PC-3 (cell line): ENCODE measurements around a stretch of chr16.

- RAMPAGE, long total RNA = no peak
Observed at GRCh38 chr16:12147546-12148607, 171.3 kb downstream of the SNX29 start.

DNA sequence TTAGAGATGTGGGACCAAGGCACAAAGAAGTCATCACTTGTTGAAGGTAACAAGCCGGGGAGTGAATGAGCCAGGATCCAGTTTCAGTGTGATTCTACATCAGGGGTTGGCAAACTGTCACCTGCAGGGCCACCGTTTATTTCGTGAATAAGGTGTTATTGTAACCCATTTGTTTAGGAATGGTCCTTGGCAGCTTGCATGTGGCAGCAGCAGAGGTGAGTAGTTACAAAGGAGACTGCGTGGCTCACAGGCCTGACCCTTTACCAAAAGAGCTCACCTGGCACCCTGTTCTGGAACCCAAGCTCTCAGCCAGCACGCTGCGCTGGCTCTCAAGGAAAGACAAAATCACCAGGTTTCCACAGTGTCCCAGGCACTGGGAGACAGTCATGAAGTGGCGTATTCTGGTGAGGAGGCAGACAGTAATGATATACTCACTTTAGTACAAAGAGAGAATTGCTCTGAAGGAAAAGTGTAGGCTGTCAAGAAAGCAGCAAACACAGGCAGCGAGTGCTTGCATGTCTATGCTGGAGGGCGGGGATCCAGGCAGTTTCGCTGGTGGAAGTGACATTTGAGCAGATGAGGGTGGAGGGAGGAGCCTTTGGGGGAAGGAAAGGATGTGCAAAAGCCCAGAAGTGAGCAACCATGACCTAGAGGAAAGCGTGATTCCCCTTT lies 191.3 kb downstream of the SNX29 start:
- RAMPAGE, long total RNA = no peak

GRCh38 chr16:12202183-12202574 lies 225.6 kb downstream of the SNX29 start:
- RAMPAGE, long total RNA = no peak

GRCh38 chr16:12255972-12256426 lies 279.5 kb downstream of the SNX29 start:
- RAMPAGE, long total RNA = no peak

- RAMPAGE, long total RNA = no peak
Observed at GRCh38 chr16:12362773-12363348, 386.3 kb downstream of the SNX29 start.

DNA sequence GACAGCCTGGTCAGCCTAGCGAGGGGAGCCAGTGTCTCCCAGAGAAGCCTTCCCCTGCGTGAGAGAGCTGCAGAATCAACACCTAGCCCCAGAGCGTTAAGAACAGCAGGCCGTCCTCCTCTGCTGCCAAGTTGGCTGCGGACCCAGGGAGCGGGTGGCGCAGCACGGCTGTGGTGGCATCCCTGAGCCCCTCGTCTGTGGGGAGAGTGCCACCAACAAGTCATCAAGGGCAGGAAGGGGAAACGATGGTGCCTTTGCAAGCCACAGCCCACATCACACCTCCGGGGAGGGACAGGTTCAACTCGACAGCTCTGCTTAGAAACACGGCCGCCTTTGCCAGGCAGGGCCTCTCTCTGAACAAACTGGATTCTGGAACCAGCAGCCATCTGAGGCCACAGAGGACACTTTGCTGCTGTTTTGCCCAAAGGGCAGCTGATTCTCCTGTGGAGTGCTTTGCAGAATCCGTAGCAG lies 270.8 kb downstream of the CPPED1 start:
- RAMPAGE, long total RNA = no peak

- RAMPAGE, long total RNA = no peak
Observed at GRCh38 chr16:12771126-12771710, 32.5 kb downstream of the CPPED1 start.

- RAMPAGE, long total RNA = no peak
Observed at GRCh38 chr16:12902759-12903559, 1.6 kb downstream of the SHISA9 start.

DNA sequence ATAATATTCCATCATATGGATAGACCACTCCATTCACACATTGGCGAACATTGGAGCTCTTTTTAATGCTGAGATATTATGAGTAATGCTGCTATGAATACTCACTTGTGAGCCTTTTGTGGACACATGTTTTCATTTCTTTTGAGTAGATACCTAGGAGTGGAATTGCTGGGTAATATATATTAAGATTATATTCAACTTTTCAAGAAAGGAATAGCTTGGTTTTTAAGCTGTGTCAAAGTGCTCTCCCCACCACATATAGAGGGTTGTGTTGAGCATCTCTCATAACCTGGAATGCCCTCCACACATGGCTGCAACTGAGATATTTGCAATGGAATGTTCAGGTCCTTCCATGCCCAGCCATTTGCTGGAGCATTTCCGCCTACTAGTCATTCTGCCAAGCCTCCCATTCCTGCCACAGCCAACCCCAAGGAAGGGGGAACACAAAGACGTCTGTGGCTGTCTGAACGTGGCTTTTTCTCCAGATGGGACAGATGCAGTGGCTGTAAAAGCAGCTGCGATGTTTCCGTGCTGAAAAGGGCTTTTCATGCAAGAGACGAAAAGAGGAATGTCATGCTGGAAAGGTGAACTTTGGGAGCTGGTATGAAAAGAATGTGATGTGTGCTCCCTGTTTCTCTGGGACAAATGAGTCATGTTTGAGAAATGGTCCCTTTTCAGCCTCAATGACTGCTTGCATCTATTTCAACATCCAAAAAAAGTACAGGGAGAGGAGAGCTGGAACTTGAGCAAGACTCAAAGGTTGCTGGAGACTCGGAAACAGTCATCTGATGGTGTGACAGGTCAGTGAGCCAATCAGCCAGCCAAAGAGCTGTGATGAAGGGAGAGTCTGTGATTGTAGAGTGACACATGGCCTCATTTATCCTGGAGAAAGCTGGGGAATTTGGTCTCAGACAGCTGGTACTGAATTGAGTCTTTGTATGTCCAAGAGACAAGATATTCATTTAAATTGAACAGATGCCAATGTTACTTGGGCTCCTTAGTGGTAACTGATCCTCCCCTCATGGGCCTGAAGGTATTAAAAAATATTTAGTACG lies 208.8 kb downstream of the SHISA9 start:
- RAMPAGE, long total RNA = no peak

GRCh38 chr16:13957792-13958168 lies 37.8 kb downstream of the ERCC4 start:
- RAMPAGE, long total RNA = no peak

- RAMPAGE, long total RNA = no peak
Observed at GRCh38 chr16:14073262-14073743, 2.2 kb downstream of the MRTFB start.

- RAMPAGE, long total RNA = no peak
Observed at GRCh38 chr16:14186105-14187259, 115.4 kb downstream of the MRTFB start.

DNA sequence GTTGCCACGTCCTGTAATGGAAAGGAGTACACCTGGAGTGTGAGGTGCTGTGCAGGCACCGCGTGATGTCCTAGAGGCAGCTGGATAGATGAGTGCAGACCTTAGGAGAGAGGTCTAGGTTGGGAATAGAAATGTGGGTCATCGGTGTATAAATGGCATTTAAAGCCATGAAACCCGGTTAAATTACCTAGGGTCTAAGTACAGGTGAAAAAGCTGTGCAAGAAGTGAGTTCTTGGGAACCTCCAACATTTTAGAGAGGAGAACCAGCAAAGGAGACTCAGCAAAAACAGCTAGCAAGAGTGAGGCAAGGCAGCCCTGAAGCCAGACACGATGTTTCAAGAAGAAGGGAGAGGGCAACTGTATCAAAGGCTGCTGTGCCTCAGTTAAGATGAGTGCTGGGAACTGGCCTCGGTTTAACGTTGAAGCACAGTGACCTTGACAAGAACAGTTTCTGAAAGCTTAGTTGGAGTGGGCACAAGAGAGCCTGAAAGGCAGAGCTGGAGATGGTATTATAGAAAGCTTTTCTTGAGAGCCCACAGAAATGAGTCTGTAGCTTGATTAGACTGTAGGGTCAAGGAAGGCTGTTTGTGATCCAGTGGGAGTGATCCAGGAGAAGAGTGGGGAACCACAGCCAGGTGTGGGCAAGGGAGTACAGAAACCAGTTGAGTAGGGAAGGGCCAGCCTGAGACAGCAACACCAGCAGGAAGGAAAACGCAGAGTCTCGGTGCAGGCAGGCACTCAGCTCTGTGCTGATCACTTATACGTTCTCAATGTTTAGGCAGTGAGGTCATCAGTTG lies 166.1 kb downstream of the MRTFB start:
- RAMPAGE, long total RNA = no peak

DNA sequence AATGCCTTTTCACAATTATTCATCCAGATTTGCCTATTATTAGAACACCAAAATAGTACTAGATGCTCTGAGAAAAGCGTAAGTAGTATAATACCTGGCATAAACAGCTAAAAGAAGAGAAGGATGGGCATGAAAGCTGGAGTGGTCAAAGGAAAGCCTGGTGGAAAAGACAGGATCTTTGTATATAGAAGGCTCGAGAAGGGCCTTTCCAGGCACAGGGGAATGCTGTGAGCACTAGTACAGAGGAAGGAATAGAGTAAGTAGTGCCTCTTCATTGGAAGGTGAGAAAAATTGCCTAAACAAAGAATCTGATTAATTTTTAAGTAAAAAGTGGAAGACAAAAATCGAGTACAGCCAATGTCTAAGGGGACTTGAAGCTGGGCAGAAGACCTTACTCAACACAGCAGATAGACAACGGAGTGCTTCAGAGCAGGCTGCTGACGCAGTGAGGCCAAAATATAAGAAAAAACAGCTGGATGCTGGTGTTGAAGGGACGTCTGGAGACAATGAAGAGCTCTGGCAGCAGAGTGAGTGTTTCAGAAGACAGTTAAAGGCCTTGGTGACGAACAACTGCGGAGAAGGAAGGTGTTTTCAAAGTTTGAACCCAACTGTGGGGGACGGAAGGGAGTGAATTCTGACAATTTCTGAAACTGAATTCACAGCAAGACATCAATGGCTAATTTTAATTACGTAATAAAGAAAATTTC lies 169.7 kb downstream of the MRTFB start:
- RAMPAGE, long total RNA = no peak

- RAMPAGE, long total RNA = no peak
Observed at GRCh38 chr16:14310368-14311117, 239.4 kb downstream of the MRTFB start.

DNA sequence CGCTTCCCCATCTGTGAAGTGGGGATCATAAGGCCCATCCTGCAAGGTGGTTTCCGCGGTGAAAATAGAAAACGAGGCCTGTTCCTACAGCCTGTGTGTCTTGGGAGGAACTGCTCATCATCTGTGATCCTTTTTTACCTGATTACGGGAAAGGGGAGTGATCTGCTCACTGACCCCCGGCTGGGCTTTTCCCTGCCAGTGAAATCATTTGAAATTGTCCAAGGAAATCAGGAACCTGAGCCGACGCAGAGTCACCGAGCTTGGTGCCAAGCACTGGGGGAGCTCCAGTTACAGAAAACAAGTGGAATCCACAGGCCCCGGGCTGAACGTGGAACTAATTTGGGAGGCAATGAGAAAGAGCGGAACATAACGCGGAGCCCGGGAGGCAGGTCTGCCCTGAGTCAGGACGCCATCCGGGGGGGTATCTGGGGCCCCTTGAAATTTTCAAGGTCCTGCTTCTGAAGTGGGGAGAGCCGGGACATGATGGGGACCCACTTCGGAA lies 230.1 kb downstream of the PARN start:
- RAMPAGE, long total RNA = no peak

GRCh38 chr16:14427462-14428137 lies 202.5 kb downstream of the PARN start:
- RAMPAGE, long total RNA = no peak

DNA sequence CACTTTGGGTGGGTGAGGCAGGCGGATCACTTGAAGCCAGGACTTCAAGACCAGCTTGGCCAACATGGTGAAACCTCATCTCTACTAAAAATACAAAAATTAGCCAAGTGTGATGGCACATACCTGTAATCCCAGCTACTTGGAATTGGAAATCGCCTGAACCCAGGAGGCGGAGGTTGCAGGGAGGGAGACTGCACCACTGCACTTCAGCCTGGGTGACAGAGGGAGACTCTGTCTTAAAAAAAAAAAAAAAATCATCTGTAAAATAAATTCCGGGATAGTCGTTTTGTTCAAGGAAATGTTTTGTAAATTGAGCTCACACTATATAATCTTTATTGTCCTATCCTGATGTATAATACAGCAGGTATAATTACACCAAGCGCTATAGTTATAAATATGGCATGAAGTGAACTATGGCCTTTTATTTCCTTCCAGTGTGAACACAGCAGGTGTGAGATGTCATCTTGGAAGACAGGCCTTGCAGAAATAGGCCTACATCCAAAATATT lies 25.5 kb downstream of the PLA2G10 start:
- RAMPAGE, long total RNA = no peak

- RAMPAGE, long total RNA = no peak
Observed at GRCh38 chr16:14894786-14895098, 42.5 kb upstream of the NPIPA1 start.

DNA sequence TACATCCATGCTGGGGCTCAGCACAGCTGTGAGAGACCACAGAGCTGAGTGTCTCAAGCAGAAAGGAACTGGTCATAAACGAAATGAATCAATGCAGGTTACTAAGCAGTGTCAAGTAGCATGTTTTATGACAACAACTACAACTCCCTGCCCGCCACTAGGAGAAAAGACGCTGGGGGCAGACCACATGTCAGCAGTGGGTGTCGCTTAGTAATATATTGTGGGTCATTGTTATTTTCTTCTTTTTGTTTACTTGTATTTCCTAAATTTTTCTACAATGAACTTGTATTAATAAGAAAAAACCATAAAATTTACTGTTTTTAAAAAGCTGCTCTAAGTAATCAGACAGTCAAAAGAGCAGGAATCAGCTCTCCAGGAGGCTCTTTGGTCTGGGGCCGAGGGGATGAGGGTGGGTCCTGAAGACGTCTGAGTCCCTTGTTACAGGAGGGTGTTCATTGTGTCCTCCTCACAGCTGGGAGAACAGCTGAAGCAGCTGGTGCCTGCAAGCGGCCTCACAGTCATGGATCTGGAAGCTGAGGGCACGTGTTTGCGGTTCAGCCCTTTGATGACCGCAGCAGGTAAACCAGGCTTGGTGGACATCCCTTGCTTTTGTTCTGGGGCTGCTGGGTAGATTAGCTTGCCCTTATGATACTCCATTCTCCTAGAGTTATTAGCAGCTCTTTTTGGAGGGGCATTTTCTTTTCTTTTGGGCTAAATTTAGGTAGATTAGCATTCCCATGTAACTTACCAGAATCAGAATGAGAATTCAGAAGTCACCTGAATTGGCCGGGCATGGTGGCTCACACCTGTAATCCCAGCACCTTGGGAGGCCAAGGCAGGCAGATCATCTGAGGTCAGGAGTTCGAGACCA lies 26.2 kb downstream of the NTAN1 start:
- RAMPAGE, long total RNA = no peak